ENCODE measurements around the genes FOXP3, NUDT11, MAGED1, XAGE2 and XAGE3.

DNA sequence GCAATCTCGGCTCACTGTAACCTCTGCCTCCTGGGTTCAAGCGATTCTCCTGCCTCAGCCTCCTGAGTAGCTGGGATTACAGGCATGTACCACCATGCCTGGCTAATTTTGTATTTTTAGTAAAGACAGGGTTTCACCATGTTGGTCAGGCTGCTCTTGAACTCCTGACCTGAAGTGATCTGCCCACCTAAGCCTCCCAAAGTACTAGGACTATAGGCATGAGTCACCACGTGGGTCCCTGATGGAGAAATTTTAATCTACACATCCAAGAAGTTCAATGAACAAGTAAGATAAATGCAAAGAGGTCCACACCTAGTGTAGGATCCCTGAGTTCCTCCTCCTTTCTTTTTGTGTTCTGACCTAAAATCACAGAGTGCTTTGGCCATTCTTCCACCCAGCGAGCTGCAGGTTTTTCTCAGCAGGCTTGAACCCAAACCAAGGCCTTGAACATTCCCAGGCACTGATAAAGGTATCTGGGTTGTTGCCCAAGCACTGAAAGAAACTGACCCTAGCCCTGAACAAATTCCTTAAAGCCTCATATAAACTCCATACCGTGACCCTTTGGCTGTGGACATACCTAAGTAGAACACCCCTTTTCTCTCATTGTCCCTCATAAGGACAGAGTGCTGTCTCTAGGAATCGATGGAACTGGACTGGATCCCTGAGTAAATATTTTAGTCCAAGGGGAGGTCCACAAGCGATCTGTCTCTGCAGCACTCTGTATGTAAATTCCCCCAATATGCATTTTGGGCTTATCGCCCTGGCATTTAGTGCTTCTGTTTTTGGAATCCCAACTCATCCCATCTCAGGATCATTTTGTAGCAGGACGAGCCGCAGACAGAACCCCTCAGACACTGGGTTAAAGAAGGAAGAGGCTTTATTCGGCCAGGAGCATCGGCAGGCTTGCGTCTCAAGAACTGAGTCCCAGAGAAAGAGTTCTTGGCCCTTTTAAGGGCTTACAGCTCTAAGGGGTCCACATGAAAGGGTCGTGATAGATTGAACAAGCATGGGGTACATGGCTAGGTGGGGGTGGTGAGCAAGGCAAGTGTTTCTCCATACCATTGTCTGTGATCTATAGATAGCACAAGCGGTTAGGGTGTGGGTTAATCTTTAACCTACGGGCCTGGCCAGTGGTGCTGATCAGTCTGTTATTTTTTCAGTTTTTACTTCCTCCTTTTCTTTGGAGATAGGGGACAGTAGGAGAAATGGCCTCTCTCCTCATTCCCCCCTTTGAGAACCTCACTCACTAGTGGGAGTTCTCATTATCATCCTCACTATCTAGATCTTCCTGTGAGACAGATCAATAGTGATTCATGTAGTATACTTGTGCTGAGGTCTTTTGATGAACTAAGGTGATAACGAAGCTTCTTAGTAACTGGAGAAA is 15.7 kb upstream of the GPKOW start:
- PRO-cap: no peak
CAGE:
- cytosol, long polyA plus RNA: no peak
- long polyA plus RNA: no peak
- nucleus, long polyA plus RNA: no peak

GRCh38 chrX:49198334-49199417 is 1.3 kb downstream of the SYP start:
- PRO-cap: no peak
CAGE:
- cytosol, long polyA plus RNA: no peak
- long polyA plus RNA: no peak
- nucleus, long polyA plus RNA: no peak

DNA sequence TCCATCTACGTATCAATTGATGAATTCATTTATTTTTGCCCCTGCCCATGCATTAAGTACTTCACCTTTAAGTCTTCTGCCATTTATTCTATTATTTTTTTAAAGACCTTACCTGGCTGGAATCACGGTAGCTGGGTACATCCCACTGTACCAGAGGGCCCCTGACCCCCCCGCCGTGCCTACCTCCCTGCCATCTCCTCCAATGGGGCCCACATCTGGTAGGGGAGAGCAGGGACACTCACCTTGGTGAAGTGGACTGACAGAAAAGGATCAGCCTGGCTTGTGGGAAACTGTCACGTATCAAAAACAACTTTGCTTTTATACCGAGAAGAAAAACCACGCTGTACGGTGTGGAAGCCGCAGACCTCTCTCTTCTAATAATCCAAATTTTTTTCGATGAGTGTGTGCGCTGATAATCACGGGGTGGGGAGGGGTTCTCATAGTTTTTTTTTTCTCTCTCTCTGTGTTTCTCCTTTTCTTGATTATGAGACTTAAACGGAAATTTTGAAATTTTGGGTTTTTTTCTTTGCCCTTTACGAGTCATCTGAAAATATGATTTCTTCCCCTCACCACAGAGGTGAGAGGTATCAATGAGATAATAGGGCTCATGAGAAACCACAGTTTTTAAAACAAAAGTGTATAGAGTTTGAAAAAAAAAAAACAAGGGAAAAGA is at the start of gene FOXP3:
Gene FOXP3 (minus strand): TSS at position 292 of the 673 bp plus-strand sequence.
- PRO-cap: no peak
CAGE:
- cytosol, long polyA plus RNA: no peak
- long polyA plus RNA: no peak
- nucleus, long polyA plus RNA: no peak

DNA sequence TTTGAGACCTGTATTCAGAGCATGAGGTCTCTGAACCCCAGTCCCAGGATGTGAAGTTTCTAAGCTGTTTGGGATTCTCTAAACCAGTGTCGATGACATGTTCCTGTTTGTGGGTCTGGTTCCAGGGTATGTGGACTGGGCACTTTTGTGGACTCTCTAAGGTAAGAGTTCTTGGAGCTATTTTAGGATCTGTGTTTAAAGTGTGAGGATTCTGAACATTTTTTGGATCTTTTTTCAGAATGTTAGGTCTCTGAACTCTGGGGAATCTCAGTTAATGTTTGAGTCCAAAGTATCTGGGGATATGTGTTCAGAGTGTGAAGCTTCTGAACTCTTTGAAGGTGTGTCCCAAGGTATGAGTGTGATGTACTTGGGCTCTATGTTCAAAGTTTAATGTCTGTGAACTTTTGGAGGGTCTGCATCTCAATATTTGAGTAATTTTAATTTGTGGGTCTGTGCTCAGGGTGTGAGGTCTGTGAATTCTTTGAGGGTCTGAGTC is 35.5 kb upstream of the PAGE4 start:
- PRO-cap: no peak
CAGE:
- cytosol, long polyA plus RNA: no peak
- long polyA plus RNA: no peak
- nucleus, long polyA plus RNA: no peak

- PRO-cap: no peak
CAGE:
- cytosol, long polyA plus RNA: no peak
- long polyA plus RNA: no peak
- nucleus, long polyA plus RNA: no peak
Measured at GRCh38 chrX:50633553-50634159, 163.0 kb upstream of the DGKK start.

DNA sequence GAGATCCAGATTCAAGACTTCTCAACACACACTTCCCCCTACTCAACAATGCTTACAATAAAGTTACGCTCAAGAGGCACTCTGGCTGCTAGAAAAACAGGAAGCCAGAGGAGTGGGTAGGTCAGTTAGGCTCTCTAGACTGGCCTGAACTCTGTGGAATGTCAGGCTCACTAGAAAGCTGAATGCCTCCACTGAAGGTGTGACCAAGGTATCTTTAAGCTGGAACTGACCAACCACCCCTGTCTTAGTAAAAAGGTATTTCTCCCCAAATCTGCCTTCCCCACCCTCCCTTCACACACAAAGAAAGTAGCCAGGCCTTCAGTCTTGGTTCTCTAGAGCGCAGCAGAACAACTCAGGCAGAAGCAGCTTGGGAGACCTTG is 43.1 kb downstream of the SHROOM4 start:
- PRO-cap: no peak
CAGE:
- cytosol, long polyA plus RNA: no peak
- long polyA plus RNA: no peak
- nucleus, long polyA plus RNA: no peak

DNA sequence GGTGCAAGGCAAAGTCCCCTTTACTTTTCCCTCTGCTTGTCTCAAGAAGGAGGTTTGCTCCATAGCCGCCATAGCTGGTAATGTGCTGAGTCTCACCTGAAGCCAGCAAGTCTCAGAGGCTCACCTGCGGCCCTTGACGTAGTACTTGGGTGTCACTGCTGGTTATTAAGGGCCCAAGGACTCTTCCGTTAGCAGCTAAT is 142.6 kb downstream of the BMP15 start:
- PRO-cap: no peak
CAGE:
- cytosol, long polyA plus RNA: no peak
- long polyA plus RNA: no peak
- nucleus, long polyA plus RNA: no peak

DNA sequence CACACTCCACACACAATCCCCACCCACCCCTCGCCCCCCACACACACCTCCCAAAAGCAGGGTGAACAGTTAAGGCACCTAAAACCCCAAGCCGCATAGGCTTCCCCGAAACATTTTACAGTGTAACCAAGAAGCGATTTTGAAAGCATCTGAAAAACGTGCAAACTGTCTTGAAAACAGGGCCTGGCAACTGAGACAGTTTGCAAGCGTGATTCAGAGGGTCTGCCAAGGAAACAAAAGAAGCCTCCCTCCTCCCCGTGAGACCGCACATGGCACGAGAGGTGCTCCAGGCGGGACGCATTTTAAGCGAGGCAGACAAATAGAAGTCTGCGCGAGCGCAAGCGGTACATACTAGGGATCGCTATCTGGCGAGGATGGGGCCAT is 801 bp downstream of the NUDT11 start:
- PRO-cap: no peak
CAGE:
- cytosol, long polyA plus RNA: no peak
- long polyA plus RNA: no peak
- nucleus, long polyA plus RNA: no peak

GRCh38 chrX:51496072-51496778 is at the start of gene NUDT11:
Gene NUDT11, minus strand, starts transcription at chrX:51496592.
- PRO-cap: bidirectional peak, plus-strand start at chrX:51496680, minus-strand start at chrX:51496521
CAGE:
- cytosol, long polyA plus RNA: start-site peak on the minus strand at chrX:51496548-51496598, 33 and 175 reads in 2 replicates
- long polyA plus RNA: no peak
- nucleus, long polyA plus RNA: no peak

DNA sequence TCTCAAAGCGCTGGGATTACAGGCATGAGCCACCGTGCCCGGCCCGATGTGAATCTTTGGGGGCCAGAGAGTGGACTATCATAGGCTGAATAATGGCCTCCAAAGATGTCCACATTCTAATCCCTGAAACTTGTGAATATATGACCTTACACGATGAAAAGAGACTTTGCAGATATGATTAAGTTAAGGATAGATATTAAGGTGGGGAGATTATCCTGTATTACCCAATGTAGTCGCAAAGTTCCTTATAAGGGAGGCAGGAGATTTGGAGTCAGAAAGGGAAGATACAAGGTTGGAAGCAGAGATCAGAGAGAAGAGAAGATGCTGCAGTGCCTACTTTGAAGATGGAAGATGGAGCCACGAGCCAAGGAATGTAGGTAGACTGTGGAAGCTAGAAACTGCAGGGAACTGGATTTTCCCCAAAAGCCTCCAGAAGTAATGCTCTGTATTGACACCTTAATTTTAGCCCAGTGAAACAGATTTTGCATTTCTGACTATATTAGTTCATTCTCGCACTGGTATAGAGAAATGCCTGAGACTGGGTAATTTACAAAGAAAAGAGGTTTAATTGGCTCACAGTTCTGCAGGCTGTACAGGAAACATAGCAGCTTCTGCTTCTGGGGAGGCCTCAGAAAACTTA is 47.3 kb upstream of the MAGED1 start:
- PRO-cap: no peak
CAGE:
- cytosol, long polyA plus RNA: no peak
- long polyA plus RNA: no peak
- nucleus, long polyA plus RNA: no peak

GRCh38 chrX:51892849-51893818 is at the start of gene MAGED1:
Gene MAGED1, plus strand, starts transcription at chrX:51893623.
- PRO-cap: bidirectional peak, plus-strand start at chrX:51893625, minus-strand start at chrX:51893343
CAGE:
- cytosol, long polyA plus RNA: no peak
- long polyA plus RNA: no peak
- nucleus, long polyA plus RNA: no peak

GRCh38 chrX:51894247-51895042 is 1.0 kb downstream of the MAGED1 start:
- PRO-cap: no peak
CAGE:
- cytosol, long polyA plus RNA: no peak
- long polyA plus RNA: no peak
- nucleus, long polyA plus RNA: no peak

DNA sequence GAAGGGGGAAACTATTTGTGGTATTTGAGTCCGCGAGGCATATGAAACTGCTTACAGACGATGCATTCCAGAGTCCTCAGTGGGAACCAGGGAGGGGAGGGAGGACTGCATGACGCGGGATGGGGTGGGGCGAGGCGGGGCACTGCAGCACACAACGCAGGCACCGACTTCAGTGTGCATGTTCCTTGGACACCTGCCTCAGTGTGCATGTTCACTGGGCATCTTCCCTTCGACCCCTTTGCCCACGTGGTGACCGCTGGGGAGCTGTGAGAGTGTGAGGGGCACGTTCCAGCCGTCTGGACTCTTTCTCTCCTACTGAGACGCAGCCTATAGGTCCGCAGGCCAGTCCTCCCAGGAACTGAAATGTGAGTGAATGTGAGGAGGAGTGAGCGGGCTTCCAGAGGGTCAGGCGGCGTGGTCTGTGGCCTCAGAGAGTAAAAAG is at the start of gene XAGE2:
Gene XAGE2 (plus strand): TSS at position 172 of the 442 bp plus-strand sequence.
- PRO-cap: no peak
CAGE:
- cytosol, long polyA plus RNA: no peak
- long polyA plus RNA: no peak
- nucleus, long polyA plus RNA: no peak

GRCh38 chrX:52867971-52868180 is at the start of gene XAGE3:
Gene XAGE3, minus strand, starts transcription at chrX:52868083.
- PRO-cap: no peak
CAGE:
- cytosol, long polyA plus RNA: no peak
- long polyA plus RNA: no peak
- nucleus, long polyA plus RNA: no peak

DNA sequence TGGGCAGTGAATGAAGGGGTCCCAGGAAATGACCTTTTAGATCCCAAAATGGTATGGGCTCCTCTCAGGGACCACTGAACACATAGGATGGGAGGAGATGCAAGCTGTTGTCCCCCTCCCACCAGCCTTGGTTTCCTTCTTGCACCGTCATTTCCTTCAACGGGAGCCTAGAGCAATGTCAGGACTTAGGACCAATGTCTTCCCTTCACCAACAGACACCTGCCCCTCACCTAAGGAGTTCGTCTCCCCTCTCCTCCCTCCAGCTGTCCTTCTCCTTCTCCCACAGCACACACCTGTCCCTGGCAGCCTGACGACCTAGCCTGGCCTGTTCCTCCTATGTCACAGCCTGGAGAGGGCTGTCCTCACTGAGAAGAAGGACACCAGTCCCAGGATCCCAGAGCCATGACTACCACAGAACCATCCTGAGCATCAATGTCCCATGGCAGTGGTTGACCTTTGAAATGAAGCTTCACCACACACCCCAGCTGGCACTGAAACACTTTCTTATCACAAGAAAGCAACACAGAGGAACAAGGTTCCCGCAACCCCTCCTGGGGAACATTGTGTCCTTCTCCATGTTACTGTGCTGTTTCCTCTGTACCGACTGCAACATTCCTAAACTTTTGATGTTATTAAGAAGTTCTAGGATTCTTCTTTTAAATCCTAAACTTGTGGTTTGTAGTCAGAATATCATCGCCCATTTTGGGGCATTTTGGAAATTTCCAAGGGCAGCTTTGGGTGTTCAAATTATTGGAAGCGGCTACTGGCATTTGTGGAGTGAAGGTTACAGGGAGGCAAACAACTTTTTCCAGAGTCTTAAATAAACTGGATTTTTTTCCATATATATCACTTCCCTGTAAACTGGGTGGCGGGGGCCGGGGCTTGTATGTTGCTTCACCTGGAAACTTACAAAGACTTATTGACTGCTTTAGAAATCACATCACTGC is 21.2 kb upstream of the FAM156A start:
- PRO-cap: no peak
CAGE:
- cytosol, long polyA plus RNA: no peak
- long polyA plus RNA: no peak
- nucleus, long polyA plus RNA: no peak

- PRO-cap: no peak
CAGE:
- cytosol, long polyA plus RNA: no peak
- long polyA plus RNA: no peak
- nucleus, long polyA plus RNA: no peak
Measured at GRCh38 chrX:52995116-52996274, 37.2 kb upstream of the FAM156A start.

DNA sequence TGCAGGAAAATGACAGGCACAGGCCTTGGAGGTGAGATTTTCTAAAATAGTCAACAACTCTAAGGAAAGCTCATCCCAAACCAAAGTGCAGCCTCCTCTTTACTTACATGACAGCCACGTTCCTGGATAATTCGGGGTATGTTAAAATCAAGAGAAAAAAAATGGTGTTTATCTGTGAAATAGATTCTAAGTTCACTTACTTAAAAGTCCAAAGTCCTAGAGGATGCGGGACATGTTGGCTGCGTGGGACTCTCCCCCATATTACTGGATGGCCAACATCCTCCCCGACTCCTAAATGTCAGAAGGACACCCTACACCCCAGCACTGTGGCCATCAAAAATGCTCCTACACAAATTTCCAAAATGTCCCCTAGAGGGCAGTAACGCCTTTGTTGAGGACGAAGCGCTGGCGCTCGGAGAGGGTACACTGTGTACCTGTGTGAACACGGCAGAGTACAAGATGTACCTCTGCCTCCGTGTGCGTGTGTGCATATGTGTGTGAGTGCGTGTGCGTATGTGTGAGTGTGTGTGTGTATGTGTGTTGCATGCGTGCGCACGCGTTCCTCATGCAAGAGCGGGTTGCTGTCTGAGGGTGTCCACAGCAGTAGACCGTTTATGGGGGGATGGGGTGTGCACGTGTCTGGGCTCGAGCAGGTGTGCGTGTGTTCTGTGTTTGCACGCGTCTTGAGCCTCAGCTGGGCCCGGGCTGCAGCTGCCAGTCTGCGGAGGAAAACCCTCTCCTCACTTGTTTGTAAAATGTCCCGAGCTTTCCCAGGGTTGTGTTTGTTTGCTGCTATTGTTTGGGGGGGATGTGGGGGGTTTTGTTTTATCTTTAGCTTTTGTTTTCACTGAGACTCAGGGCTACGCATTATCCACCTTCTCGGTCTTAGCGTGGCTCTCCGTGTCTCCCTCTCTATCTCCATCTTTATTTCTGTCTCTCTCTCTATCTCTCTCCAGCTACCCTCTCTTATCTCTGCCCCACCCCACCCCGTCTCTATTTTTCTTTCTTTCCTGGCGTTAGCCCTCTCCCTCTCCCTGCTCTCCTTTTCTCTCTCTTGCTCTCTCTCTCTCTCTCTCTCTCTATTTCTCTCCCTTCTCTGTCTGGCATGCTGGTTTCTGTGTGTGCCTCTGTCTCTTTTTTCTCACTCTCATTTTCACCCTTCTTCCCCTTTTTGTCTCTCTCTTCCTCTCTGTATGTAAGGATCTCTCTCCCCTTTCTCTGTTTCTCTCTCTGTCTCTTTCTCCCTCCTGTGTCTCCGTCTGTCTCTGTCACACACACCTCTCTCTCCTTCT is 10.4 kb upstream of the TSPYL2 start:
- PRO-cap: no peak
CAGE:
- cytosol, long polyA plus RNA: no peak
- long polyA plus RNA: no peak
- nucleus, long polyA plus RNA: no peak

- PRO-cap: no peak
CAGE:
- cytosol, long polyA plus RNA: no peak
- long polyA plus RNA: no peak
- nucleus, long polyA plus RNA: no peak
Measured at GRCh38 chrX:53560008-53560839, 126.1 kb upstream of the HSD17B10 start.

DNA sequence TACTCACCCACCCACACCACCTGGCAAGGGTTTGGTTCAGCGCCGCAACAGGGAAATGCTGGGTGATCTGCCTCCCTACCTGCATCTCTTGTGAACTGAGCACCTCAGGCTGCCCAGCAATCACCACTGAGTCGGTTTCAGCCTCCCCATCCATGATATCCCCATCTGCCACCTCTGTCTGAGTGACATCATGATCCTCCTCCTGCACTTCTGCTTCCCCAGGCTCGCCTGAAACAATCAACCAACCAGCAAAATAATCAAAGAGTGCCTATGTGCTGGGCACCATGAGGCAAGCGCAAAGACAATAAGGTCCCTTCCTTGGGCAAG is 122.1 kb downstream of the HUWE1 start:
- PRO-cap: no peak
CAGE:
- cytosol, long polyA plus RNA: no peak
- long polyA plus RNA: no peak
- nucleus, long polyA plus RNA: no peak

- PRO-cap: no peak
CAGE:
- cytosol, long polyA plus RNA: no peak
- long polyA plus RNA: no peak
- nucleus, long polyA plus RNA: no peak
Measured at GRCh38 chrX:53564822-53565412, 121.6 kb downstream of the HUWE1 start.